Suprapubic skin (tissue), 4 donors: ENCODE data around the genes CYP3A43, MOSPD3 and EPHB4.

GRCh38 chr7:99827485-99828104 is at the start of gene CYP3A43:
TSS of gene CYP3A43 (plus strand) at chr7:99828013.
- PRO-cap, result no peak
- RAMPAGE, long total RNA, 4 experiments, result no peak in any of the 4 experiments

GRCh38 chr7:99908473-99908920 is 10.8 kb downstream of the TRIM4 start:
- PRO-cap, result no peak
- RAMPAGE, long total RNA, 4 experiments, result no peak in any of the 4 experiments

GRCh38 chr7:100075016-100075515 is 6.5 kb downstream of the ZNF3 start:
- PRO-cap, result no peak
- RAMPAGE, long total RNA, 4 experiments, result start-site peak on the minus strand in 1 of 4 experiments, at chr7:100075117-100075195 at its widest, 13 reads per replicate

DNA sequence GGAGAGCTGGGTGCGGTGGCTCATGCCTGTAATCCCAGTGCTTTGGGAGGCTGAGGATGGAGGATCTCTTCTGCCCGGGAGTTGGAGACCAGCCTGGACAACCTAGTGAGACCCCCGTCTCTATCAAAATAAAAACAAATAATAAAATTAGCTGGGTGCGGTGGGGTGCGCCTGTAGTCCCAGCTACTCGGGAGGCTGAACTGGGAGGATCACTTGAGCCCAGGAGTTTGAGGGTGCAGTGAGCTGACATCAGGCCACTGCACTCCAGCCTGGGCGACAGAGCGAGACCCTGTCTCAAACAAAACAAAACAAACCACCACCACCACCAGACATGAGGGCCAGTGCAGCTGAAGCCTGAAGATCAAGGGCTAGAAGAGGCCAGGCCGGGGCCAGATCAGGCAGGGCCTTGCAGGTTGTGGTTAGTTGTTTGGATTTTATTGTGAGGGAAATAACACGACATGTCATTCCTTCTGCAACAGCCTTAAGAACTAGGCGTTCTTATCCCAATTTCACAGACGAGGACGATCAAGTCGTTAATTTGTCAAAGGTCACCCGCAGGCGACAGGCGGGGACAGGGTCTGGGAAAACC is 461 bp upstream of the COPS6 start:
- PRO-cap, result no peak
- RAMPAGE, long total RNA, 4 experiments, result no peak in any of the 4 experiments

DNA sequence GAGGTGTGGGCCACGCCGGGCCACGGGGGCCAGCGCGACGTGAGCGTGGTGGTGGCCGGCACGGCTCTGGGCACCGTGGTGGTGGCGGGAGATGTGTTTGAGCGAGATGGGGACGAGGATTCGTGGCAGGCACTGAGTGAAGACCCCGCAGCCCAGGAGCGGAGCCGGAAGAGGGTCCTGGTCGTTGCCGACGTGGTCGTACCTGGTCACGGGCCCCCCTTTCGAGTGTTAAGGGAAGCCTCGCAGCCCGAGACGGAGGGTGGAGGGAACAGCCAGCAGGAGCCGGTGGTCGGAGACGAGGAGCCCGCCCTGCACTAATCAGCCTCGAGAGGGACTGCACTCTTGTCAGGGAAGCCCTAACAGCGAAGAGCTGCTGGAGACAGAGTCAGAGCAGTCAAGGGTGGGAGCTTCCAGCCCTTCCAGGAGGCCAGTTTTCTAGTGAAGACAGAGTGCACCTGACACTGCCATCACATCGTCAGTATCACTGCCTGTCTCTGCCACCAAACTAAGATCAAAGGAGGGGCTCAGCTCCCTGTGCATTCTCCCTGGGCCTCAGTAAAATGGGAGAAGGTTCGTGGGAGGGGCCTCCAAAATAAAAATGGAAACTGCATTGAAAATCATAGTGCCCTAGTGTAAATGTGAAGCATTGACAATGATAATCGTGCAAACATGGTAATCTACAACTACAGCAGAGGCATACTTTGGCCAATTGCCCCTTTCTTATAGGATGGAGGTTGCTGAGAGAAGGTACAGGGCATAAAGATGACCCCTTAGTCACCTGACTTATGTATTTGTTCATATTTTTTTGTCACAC is 1.3 kb downstream of the MBLAC1 start:
- PRO-cap, result no peak
- RAMPAGE, long total RNA, 4 experiments, result no peak in any of the 4 experiments

DNA sequence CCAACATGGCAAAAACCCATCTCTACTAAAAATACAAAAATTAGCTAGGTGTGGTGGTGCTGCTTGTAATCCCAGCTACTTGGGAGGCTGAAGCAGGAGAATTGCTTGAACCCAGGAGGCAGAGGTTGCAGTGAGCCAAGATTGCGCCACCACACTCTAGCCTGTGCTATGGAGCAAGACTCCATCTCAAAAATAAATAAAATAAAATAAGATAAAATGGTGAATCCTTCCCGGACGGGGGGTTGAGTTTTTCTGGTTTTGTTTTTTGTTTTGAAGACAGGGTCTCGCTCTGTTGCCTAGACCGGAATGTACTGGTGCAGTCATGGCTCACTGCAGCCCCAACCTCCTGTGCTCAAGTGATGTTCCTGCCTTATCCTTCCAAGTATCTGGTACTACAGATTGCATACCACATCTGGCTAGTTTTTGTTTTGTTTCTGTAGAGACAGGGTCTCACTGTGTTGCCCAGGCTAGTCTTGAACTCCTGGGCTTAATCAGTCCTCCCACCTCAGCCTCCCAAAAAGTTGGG is 14.7 kb downstream of the STAG3 start:
- PRO-cap, result no peak
- RAMPAGE, long total RNA, 4 experiments, result no peak in any of the 4 experiments

- PRO-cap, result no peak
- RAMPAGE, long total RNA, 4 experiments, result no peak in any of the 4 experiments
Observed at GRCh38 chr7:100366249-100366755, 7.0 kb upstream of the PILRA start.

- PRO-cap, result unidirectional peak, plus-strand start at chr7:100435770; bidirectional peak, plus-strand start at chr7:100436250, minus-strand start at chr7:100436151
- RAMPAGE, long total RNA, 4 experiments, result start-site peak on the minus strand in 2 of 4 experiments, at chr7:100436041-100436178 at its widest, 14 to 99 reads per replicate
Observed at GRCh38 chr7:100435241-100436278, 737 bp downstream of the PPP1R35 start.

DNA sequence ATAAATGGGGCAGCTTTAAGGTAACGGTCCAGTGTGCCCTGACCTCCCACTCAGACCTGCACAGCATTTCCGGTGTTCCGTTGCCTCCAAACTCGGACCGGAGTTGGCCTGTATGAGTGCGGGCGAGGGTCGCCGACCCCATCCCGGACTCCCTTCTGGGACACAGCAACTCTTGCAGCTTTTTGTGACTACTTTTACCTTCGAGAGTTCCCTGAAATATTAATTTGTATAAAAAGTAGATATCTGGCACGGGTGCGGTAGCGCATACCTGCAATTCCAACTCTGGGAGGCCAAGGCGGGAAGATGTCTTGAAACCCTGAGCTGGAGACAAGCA is 811 bp upstream of the PPP1R35 start:
- PRO-cap, result no peak
- RAMPAGE, long total RNA, 4 experiments, result no peak in any of the 4 experiments

DNA sequence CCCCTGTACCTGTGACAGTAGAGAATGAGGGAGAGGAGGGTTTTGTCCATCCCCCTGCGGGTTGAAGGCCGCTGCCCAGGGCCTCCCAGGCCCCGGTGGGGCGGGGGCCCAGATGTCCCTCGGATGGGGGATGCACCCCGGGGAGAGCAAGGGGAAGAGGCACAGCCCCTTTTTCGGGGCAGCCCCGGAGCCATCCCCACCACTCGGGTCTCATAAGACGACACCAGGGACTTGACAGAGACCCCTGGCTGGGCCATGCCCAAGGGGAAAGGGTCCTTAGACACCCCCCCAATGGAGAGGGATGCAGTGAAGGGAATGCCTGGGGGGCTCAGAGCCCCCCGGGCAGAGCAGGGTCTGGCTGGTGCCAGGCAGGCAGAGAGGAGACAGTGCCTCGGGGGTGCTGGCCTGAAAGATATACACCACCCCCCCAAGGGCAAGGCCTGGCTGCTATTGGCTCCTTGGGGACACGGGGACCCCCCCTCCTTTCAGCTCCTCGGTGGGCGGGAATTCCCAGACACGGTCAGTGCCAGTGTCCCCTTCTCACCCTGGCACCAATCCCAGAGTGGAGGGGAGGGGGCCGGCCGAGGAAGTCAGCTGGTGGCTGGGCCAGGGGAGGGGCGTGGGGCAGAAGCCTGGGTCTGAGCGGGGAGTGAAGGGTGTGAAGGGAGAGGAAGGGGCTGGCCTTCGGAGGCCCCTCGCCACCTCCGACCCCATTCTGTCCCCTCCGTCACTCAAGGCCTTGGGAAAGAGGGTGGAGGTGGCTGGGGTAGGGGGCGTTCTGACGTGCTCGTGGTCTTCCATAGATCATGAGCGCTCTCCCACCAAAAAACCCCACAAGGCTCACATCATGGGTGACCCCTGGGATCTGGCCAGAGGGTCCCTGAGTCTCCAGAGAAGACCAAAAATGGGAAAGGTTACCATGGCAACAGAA is 3.9 kb upstream of the SPACDR start:
- PRO-cap, result no peak
- RAMPAGE, long total RNA, 4 experiments, result no peak in any of the 4 experiments

DNA sequence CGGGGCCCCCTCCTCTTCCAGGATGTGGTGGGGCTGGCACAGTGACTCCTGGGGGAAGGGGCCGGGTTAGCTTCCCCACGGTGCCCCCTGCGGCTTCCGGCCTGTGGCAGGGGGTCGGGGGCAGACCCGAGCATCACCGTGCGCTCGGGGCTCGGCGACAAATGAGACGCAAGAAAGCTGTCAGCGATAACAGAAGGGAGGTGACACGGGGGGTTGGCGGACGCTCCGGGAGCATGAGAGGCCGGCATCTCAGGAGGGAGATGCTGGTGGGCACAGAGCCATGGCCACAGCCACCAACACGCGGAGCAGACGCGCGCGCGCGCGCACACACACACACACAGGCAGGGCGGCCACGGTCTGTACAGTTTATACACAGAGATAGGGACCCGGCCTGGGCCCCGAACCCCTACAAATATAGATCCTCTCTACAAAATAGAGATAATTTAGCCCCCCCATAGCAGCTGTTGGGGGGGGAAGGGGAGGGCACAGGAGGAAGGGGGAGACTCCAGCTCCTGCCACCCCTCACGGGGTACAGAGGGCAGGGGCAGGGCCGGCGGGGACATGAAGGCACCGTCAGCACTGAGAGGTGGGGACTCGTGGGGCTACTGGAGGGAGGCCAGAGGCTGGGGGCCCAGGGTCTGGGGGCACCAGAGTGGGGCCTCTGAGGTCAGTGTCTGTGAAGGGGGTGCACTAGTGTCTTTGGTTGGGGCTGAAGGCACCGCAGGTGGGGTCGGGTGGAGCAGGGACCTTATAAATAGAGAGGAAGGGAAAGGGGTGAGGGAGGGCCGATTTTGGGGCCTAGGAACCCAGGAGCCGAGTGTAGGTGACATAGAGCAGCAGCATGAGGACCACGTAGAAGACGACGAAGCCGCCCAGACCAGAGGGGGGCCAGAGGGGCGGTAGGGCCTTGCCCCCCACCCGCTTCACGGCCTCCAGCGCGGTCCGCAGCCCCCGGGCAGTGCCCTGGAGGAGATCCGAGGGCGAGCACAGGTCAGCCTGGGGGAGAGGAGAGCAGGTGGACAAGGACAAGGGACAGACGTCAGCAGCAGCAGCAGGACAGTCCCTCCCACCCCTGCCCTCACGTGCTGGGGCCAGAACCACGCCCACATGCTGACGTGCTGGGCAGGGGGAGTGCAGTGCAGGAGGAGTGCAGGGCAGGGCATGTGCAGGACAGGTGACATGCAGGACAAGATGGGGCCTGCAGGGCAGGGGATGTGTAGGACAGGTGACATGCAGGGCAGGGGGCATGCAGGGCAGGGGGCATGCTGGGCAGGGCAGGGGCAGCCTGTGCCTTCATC is 1.1 kb upstream of the SAP25 start:
- PRO-cap, result no peak
- RAMPAGE, long total RNA, 4 experiments, result no peak in any of the 4 experiments

DNA sequence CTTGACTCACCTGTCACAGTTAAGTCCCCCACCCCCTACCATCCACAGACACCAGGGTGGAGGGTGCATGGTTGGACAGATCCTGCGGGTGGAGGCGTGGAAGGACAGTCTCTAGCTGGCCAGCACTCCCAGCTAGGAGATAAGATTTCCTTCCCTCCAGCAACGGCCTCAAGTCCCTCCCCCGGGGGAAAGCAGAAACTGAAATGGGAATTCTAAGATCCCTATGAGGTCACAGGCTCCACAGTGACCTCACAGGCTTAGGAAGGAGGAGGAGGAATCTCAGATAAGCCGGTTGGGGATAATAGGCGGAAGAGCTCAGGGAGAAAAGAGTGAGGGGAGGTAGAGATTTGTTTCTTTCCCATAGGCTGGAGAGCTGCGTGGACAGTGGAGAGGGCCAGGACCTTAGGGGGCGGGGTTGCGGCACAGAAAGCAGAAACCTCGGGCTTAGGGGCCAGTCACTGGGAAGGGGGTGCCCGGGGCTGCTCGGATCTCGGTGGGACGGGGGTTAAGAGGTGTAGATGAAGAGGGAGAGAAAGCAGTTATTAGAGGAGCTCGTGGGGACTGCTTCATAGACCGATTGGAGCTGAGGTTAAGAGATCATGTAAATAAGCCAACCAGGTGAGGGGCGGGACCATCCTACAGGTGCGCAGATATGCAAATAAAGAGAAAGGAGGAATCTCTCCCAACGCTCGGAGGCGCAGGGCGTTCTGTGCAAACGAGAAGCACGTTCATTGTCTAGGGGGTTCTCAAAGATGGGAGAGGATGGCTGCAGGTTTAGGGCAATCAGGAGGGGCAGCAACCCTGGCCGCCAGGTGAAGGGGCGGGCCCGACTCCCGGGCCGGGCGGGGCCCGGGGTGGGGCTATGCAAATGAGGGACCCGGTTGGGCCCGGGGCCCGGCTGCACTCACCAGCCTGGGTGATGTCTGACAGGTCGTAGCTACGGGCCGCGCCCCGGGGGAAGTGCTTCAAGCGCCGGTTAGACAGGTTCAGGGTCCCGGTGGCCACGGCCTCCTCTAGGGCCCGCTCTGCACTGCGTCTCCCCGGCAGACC is 631 bp downstream of the LRCH4 start:
- PRO-cap, result unidirectional peak, plus-strand start at position 47 of the sequence; unidirectional peak, minus-strand start at position 563 of the sequence
- RAMPAGE, long total RNA, 4 experiments, result start-site peak on the minus strand in 1 of 4 experiments, centred at position 1,021 of the sequence, 8 reads per replicate

GRCh38 chr7:100607224-100608320 is 4.8 kb upstream of the MOSPD3 start:
- PRO-cap, result no peak
- RAMPAGE, long total RNA, 4 experiments, result no peak in any of the 4 experiments

DNA sequence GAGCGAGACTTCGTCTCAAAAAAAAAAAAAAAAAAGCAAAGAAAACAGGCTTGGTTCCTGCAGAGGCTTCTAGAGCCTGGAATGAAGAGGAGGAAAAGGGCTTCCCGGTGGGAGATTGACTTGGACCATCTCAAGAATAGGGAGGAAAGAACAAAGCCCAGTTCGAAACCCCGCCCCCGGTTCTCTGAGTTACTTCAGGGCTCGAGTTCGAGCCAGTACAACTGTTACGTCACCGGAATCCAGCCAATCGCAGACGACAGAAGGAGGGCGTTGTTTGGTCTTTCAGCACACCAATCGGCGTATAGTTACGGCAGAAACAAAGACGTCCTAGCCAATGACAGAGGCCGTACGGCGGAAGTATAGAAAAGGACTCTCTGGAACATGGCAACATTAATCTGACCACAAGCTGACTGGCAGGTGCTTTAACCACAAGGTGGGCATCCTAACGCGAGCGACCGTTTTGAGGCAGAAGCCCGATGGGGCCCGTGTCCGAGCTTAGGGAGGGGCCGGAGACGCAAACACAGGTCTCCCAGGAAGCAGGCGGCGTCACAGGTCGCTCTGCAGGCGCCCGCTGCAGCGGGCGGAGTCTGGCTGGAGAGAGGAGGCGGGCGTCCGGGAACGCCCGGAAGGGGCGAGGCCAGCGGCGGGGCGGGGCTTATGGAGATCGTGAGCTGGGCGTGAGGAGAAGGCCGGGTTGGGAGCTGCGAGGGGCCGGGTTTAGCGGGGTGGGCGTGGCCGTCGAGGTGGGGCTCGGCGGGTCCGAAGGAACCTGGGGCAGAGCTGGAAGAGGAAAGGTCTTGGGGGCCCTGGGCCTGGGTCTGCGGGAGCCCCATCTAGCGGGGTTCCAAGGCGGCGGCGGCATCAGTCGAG is at the start of gene MOSPD3:
Gene MOSPD3 (plus strand): TSS at position 732 of the 870 bp plus-strand sequence.
- PRO-cap, result bidirectional peak, plus-strand start at position 390 of the sequence, minus-strand start at position 186 of the sequence; bidirectional peak, plus-strand start at position 732 of the sequence, minus-strand start at position 550 of the sequence
- RAMPAGE, long total RNA, 4 experiments, result start-site peak on the plus strand in 4 of 4 experiments, centred at positions 375 to 763 of the sequence, 15 to 169 reads per replicate

DNA sequence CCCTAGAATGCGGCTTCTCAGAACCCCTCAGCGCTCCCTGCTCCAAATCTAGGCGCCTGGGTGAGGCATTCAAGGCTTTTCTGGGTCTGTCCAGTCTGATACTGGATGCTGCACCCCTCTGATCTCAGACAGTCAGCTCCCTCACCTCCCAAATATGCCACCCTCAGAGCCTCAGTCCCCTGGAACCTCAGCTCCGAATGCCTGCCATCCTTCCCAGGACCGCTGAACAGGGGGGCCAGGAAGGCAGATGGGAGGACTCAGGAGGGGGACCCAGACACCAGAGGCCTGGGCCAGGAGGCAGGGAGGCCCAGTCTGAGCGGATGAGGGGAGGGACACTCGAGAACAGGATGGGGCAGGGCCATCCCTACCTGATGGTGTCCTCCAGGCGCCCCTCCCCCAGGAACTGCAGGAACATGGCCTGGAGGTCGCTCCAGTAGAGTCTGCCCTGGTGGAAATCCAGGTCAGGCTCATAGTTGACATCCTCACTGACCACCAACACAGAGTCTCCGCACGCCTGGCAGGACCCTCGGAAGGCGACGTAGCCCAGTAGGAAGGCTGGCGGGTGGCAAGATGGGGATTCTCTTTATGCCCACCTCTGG is 935 bp downstream of the TFR2 start:
- PRO-cap, result no peak
- RAMPAGE, long total RNA, 4 experiments, result no peak in any of the 4 experiments

- PRO-cap, result no peak
- RAMPAGE, long total RNA, 4 experiments, result no peak in any of the 4 experiments
Observed at GRCh38 chr7:100642433-100643249, 1.3 kb upstream of the TFR2 start.

DNA sequence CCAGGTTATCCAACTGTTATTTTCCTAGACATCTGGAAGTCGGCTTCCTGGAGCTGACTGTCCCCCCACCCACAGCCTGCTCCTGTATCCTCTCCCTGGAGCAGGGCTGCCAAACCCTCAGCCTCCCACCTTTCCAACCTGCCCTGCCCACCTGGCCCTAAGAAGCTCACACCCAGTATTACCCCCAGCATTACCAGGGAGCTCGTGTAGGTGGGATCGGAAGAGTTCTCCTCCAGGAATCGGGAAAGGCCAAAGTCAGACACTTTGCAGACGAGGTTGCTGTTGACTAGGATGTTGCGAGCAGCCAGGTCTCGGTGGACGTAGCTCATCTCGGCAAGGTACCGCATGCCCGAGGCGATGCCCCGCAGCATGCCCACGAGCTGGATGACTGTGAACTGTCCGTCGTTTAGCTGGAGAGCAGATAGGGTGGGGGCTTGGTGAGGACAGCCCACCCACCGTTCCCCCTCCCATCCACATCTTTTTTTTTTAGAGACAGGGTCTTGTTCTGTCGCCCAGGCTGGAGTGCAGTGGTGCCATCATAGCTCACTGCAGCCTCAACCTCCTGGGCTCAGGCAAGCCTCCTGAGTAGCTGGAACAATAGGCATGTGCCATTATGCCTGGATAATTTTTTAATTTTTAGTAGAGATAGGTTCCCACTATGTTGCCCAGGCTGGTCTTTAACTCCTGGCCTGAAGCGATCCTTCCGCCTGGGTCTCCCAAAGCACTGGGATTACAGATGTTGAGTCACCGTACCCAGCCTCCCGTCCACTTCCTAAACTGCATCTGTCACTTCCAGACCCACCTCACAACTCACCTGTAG is 19.9 kb downstream of the EPHB4 start:
- PRO-cap, result no peak
- RAMPAGE, long total RNA, 4 experiments, result start-site peak on the minus strand in 1 of 4 experiments, centred at position 302 of the sequence, 18 reads per replicate

GRCh38 chr7:100812619-100813276 is 14.6 kb downstream of the EPHB4 start:
- PRO-cap, result no peak
- RAMPAGE, long total RNA, 4 experiments, result start-site peak on the minus strand in 1 of 4 experiments, at chr7:100812786-100812924 at its widest, 17 reads per replicate

GRCh38 chr7:100827333-100828341 is at the start of gene EPHB4:
TSS of gene EPHB4 (minus strand) at chr7:100827523.
- PRO-cap, result bidirectional peak, plus-strand start at chr7:100827694, minus-strand start at chr7:100827523
- RAMPAGE, long total RNA, 4 experiments, result no peak in any of the 4 experiments

- PRO-cap, result no peak
- RAMPAGE, long total RNA, 4 experiments, result no peak in any of the 4 experiments
Observed at GRCh38 chr7:100829199-100829857, 2.0 kb upstream of the EPHB4 start.